ENCODE measurements around the gene TPTE.

GRCh38 chr21:5123576-5124001 is 5397.8 kb upstream of the TPTE start:
- RRBS, result no CpG with 5 or more reads among the region's 17 CpGs

- RRBS, result no CpG with 5 or more reads among the region's 30 CpGs
These were observed 4398.7 kb upstream of the TPTE start for GRCh38 chr21:6122252-6123533.

- RRBS, result no CpG with 5 or more reads among the region's 107 CpGs
These were observed 2308.5 kb upstream of the TPTE start for GRCh38 chr21:8212793-8213413.

- RRBS, result 13% methylated on average over 39 of the region's 99 CpGs
These were observed 1533.0 kb upstream of the TPTE start for GRCh38 chr21:8987945-8989301.

- RRBS, result no CpG with 5 or more reads among the region's 4 CpGs
These were observed 1520.8 kb upstream of the TPTE start for GRCh38 chr21:9000278-9001304.

DNA sequence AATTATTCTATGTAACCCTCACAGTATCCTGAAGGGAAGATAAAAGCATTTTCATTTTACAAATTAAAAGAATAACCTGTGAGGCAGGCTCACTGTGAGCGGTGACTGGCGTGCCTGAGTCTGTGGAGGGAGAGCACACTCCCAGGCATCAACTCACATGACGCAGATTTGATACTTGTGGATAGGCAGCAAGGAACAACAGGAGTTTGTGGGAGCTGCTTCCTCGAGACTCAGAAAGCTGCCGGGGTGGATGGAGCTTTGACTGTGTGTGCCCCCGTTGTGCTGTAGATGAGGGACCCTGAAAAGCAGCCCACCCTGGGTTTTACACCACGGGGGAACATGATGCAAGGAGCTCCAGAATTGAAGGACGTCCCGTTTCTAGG is 764.3 kb upstream of the TPTE start:
- RRBS, result no CpG with 5 or more reads among the region's 9 CpGs

GRCh38 chr21:9837680-9838246 is 683.6 kb upstream of the TPTE start:
- RRBS, result no CpG with 5 or more reads among the region's 41 CpGs

DNA sequence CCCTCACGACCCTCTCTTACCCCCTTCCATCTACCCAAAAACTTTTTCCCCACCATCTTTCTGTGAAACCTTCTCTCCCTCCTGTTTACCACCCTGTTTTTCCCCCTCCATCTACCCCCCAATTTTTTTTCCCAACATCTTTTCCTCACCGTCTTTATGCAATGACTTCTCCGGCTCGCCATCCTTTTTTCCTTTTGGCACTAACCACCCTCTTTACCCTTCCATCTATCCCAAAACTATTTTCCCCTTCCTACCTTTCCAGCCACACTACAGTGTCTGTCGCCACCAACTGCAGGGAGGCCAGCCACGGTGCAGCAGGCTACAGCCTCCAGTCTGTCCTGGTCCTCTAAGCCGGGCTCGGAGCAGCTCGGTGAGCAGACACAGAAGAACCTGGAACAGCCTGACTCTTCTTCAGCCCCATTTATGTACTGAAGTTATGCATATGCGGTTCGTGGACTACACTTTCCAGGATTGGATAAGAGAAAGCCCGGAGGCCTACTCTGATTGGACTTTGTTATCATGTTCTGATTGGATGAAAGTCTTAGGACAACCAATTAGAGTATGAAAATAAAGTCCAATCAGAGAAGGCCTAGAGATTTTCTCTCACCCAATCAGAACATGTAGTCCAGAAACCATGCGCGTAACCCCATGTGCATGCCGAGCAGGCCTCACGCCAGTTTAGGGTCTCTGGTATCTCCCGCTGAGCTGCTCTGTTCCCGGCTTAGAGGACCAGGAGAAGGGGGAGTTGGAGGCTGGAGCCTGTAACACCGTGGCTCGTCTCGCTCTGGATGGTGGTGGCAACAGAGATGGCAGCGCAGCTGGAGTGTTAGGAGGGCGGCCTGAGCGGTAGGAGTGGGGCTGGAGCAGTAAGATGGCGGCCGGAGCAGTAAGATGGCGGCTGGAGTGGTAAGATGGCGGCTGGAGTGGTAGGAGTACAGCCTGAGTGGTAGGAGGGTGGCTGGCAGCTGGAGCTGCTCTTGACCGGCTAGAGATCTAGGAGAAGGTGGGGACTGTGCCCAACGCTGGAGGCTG is 108.2 kb upstream of the TPTE start:
- RRBS, result 75% methylated on average over 2 of the region's 30 CpGs

GRCh38 chr21:10521113-10521741 is at the start of gene TPTE:
Gene TPTE (plus strand): TSS chr21:10521583.
- RRBS, result 61% methylated on average over 18 of the region's 78 CpGs

GRCh38 chr21:14070345-14070816 is 140.4 kb downstream of the LIPI start:
- RRBS, result 96% methylated on average over 5 of the region's 28 CpGs

DNA sequence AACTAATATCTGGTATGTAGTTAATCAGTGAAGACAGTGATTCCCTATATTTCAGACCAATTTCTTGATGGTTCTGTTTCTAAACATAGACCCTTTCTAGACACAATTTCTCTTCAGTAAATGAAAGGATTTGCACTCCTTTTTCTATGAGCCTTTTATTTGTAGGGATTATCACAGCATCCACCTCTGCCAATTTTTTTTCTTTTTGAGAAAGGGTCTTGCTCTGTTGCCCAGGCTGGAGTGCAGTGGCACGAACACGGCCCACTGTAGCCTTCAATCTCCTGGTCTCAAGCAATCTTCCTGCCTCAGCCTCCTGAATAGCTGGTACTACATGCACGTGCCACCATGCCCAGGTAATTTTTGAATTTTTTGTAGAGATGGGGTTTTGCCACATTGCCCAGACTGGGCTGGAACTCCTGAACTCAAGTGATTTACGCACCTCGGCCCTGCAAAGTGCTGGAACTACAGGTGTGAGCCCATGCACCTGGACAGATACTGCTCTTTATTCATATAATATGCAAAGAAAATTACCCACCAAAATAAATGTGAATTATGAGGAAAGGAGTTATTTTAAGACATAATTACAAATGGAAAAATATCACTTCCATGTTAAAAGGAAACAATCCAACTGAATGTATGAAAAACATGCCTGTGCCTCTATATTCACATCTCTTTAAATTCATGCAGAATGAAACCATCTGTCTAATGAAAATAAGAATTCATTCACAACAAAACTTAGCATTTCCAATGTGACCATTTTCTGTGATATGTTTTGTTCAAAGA is 2.1 kb downstream of the SAMSN1 start:
- RRBS, result no CpG with 5 or more reads among the region's 5 CpGs

DNA sequence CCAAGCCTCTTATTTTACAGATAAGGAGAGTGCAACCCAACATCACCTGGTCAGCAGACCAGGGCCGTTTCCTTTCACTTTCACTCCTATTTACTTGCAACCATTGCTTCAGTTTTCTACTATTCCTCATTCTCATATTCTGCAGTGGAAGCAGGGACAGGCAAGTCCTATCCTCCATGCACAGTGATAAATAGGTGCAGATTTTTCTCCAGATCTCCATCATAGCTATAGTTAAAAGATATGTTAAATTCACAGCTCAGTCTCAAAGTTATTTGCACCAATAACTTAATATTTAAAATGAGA is 56.6 kb upstream of the SAMSN1 start:
- RRBS, result no CpG with 5 or more reads among the region's 1 CpG

DNA sequence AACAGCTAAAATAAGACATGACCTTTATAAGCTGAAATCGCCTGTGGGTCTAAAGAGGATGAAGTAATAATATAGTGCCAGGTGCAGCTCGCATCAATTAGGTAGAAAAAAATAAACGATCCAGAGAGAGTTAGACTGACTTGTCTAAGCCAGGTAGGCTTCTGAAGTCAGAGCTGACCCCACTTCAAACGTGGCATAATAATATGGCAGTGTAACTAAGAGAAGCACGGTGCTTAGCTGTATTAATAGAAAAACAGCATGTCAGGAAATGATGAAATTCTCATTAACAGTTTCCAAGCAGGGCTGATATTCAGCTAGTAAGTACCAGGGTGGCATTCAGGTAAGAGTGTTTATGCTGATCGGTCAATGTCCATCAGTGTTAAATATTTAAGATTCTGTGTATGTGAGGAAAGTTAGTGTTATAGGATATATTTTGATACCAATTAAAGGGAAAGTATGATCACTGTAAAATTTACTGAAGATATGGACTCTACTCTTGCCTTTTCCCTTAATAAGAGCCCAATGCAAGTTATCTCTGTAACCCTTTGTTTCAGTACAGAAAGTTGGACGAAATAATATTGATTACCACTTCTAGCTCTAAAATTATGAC is 145.9 kb upstream of the SAMSN1 start:
- RRBS, result no CpG with 5 or more reads among the region's 7 CpGs

DNA sequence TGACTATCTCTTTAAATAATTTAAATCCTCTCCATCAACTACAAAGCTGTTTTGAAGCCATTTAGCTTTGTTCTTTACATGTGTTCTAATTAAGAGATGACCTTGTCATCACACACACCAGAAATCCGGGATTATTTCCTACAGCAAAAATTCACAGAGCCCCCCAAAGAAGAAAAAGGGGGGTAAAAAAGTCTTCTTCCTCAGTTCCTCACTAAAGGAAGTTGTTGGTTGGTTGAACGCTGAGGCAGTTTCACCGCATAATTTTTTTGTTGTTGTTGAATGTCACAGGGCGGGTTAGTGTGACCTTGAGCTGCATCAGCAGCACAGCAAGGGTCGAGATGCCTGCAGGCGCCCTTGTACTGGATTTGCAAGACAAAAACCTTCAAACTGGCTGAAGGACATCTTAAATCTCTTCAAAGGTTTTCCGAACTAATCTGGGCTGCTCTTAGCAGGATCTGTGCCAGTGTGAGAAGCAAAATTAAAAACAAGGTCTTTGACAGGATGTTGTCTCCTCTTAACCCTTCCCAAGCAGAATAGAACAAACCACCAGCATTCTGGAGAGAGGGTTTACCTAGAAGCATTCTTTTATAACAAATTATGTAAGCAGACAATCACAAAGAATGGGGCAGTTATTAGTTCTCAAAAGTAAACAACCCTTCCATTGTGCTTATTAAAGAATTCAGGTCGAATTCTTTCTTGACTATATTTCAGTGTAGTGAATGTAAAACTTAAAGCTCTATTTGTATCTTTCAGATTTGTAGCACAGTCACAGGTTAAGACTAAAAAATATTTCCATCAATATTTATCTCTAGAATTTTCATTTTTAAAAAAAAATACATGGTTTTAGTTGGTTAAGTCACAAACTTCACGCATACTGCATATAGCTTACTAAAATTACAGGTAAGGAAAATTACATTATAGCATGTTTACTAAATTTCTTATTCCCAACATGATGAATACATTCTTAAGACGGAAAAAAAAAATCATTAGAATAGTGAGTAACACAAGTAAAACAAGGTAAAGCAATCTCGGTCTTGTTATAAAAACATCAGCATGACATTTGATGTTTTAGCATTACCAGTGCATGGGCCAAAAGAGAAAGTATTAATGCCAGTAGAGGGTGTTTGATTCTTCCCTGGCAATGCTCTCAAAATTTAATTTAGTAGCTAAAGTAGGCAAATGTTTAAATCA is 59.2 kb downstream of the NRIP1 start:
- RRBS, result no CpG with 5 or more reads among the region's 11 CpGs

DNA sequence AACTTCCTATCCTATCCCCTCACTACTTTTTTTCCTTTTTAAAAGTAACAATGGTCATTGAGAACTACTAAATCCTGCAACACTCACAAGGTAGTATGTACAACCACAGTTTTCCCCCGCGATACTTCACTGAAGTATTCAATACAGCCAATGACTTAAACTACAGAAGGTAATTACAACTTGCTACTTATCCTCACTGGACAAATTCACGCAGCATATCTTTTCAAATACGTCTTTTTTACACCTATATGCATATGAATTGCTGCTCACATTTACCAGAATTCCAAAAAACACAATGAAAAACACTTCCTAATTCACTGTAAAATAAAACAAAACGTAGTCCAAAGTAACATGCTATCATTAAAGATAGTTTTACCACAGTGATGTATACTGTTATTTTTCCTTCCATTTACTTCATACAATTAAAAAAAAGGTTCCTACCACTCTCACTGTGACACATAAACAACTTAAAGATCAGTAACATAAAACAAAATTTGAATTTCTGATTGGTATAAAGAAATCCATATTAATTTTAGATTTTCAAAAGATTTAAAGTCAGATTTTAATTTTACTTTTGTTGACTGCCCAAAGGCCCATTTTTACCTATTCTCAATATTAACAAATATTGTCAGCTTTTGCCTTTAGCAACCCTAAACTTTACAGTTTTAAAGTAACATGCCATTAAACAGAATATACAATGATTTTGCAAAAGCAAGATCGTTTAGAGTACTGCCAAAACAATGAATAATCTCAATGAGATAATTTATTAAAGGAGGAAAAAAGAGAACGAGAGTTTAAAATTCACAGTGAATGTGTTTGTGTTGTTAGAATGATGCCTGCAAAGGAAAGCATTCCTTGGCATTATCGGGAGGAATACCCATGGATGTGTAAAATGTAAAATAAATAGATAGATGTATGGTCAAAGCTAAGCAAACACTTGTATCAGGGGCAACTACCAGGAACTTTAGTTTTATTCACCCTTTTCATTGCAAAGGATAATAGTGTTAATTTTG is 12.1 kb downstream of the NRIP1 start:
- RRBS, result no CpG with 5 or more reads among the region's 8 CpGs

DNA sequence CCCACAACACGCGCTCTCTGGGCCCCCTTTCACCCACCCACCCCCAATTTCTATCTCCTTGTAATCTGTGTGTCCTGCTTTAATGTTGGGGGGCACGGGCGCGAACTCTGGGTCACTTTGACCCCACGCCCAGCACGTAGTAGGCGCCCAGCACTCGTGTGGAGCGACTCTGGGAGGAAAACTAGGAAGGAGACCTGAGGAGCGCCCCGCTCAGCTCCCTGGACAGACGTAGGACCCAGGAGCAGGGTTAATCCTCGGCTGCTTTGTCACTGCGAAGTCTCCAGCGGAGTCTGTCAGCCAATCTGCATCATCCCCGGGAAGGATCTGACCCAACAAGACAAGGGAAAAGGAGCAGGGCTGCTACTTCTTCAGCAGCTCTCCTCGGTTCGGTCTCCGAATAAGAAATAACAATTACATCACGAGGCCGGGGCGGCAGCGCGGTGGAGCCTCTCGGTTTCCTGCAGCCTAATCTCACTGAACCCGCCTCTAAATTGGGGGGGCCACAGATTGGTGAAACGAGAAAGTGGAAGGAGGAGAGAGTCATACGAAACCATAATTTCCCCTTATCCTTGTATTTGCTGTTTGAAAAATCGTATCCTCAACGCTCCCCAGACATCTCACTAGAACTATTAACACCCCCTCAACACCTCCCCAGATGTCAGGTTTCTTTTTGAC is 868 bp upstream of the NRIP1 start:
- RRBS, result 0% methylated on average over 4 of the region's 31 CpGs

GRCh38 chr21:15195215-15195555 is 130.4 kb upstream of the NRIP1 start:
- RRBS, result no CpG with 5 or more reads among the region's 2 CpGs

GRCh38 chr21:15805440-15806075 is 75.8 kb downstream of the USP25 start:
- RRBS, result no CpG with 5 or more reads among the region's 4 CpGs

GRCh38 chr21:15810732-15811475 is 81.1 kb downstream of the USP25 start:
- RRBS, result no CpG with 5 or more reads among the region's 8 CpGs

DNA sequence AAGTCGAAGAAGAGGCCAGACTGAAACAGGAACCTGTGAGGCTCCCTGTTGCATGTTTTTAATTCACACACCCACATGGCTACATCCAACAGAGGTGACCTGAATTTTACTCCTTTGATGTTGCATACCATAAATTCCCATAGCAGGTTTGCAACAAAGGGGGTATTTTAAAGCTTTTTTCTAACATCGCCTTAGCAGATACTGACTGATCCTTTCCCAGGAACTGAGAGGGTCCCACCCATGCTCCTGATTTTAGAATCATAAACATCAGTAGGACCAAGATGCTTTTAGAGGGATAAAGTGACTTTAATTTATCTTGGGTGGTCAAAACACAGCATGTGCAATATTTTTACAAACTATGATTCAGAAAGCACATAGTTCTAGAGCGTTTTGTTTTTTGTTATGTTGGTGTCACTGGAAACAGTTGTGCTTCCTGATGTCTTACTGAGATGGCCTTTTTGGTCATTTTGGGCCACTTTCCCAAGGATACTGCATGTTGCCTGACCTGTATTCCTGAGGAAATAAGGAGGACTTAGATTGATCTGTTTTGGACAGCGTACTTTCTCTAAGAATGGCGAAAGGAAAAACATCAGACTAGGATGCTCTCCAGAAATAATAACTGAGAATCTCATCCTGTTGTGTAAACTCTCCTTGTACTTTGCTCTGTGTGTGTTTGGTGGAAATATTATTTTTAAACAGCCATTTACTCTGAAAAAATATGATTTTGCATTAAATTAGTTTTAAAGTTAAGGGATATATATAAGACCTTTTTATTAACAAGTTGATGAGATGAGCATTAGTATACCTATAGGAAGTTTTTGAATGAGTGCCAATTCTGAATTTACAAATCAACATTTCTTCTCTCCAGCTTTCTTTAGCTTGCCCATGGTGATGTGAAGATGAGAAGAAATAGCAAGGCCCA is 451.2 kb downstream of the USP25 start:
- RRBS, result no CpG with 5 or more reads among the region's 5 CpGs

Measured in non-pigmented ciliary epithelial cell (primary cell).